AG04450 (cell line): Measurements from ENCODE around the genes ATF1 and NR4A1.

GRCh38 chr12:50619983-50621189, 115.6 kb downstream of the DIP2B start:
- CAGE, long polyA plus RNA: no peak
- RRBS: no CpG with 5 or more reads among the region's 11 CpGs

GRCh38 chr12:50625130-50625431, 120.3 kb downstream of the DIP2B start:
- CAGE, long polyA plus RNA: no peak
- RRBS: no CpG with 5 or more reads among the region's 2 CpGs

- CAGE, long polyA plus RNA: start-site peak on the plus strand at chr12:50764066-50764122, 1,540 and 1,385 reads in 2 replicates; start-site peak on the plus strand at chr12:50764215-50764297, 302 and 206 reads in 2 replicates
- RRBS: 2% methylated on average over 34 of the region's 106 CpGs
Measured at GRCh38 chr12:50763851-50764756, at the start of gene ATF1. ATF1 (plus strand) TSS chr12:50764101.

DNA sequence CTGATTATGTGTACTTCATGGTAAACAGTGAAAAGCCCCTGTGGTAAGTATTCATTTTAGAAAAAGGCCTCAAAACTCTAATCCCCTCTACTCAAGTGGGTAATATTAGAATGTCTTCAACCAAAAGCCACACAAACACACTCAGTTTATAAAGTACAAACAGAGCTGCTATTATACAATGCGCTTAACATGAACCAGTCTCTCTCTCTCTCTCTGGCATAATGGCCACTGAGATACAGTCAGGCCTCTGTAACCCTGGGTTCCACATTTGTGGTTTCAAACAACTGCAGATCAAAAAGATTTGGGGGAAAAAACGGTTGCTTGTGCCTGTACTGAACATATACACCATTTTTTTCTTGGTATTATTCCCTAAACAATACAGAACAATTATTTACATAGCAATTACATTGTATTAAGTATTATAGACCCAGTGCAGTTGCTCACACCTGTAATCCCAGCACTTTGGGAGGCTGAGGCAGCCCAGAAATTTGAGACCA, 5.7 kb downstream of the SLC11A2 start:
- CAGE, long polyA plus RNA: no peak
- RRBS: no CpG with 5 or more reads among the region's 2 CpGs

- CAGE, long polyA plus RNA: no peak
- RRBS: no CpG with 5 or more reads among the region's 4 CpGs
Measured at GRCh38 chr12:51219335-51219698, 1.5 kb upstream of the POU6F1 start.

GRCh38 chr12:51371353-51372165, 19.6 kb downstream of the GALNT6 start:
- CAGE, long polyA plus RNA: no peak
- RRBS: no CpG with 5 or more reads among the region's 8 CpGs

- CAGE, long polyA plus RNA: no peak
- RRBS: no CpG with 5 or more reads among the region's 6 CpGs
Measured at GRCh38 chr12:51675432-51675816, 84.4 kb downstream of the SCN8A start.

GRCh38 chr12:51846701-51847772, 1.5 kb downstream of the FIGNL2 start:
- CAGE, long polyA plus RNA: no peak
- RRBS: 3% methylated on average over 27 of the region's 72 CpGs

GRCh38 chr12:51909953-51910500, 2.7 kb downstream of the ACVRL1 start:
- CAGE, long polyA plus RNA: no peak
- RRBS: no CpG with 5 or more reads among the region's 5 CpGs

GRCh38 chr12:51923983-51924518, 16.7 kb downstream of the ACVRL1 start:
- CAGE, long polyA plus RNA: no peak
- RRBS: no CpG with 5 or more reads among the region's 15 CpGs

DNA sequence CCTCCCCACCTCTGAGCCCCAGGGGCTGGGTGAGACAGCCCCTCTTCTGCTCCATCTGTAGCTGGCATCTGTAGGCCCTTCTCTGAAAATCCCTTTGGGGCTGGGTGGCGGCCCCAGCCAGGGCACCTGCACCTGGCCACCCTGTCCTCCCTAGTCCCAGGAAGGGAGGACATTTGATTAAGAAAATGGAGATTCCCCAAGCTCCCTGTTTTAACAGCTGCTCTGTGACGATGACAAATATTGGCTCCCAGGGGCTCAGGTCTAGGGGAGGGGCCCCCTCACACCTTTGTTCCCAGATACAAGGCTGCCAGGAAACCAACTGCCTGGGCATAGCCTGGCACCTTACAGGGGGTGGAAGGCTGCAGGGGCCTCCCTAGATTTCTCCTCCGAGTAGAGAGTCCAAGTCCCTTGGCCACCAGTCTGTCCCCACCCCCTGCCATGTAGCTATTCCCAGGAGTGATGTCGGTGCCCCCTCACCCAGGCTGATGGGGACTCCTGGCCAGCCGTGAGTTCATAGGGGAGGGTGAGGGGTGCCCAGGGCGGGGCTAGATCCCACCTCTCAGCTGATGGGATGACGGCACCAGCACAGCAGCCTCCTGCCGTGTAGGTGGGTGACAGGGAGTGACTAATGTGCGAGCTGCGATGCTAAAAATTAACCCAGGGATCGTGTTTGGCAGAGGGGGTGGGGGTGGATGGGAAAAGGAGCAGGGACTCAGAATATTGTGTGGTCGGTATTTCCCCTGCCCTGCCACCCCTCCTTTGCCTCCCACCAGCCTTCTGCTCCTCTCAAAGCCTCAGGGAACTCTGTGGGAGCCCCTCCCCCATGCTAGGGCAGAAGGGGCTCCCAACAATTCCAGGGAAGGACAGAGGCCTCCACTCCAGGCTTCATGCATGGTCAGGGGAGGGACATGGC, 12.2 kb downstream of the TAMALIN start:
- CAGE, long polyA plus RNA: no peak
- RRBS: no CpG with 5 or more reads among the region's 12 CpGs

- CAGE, long polyA plus RNA: no peak
- RRBS: no CpG with 5 or more reads among the region's 17 CpGs
Measured at GRCh38 chr12:52022998-52023268, 16.2 kb downstream of the TAMALIN start.

DNA sequence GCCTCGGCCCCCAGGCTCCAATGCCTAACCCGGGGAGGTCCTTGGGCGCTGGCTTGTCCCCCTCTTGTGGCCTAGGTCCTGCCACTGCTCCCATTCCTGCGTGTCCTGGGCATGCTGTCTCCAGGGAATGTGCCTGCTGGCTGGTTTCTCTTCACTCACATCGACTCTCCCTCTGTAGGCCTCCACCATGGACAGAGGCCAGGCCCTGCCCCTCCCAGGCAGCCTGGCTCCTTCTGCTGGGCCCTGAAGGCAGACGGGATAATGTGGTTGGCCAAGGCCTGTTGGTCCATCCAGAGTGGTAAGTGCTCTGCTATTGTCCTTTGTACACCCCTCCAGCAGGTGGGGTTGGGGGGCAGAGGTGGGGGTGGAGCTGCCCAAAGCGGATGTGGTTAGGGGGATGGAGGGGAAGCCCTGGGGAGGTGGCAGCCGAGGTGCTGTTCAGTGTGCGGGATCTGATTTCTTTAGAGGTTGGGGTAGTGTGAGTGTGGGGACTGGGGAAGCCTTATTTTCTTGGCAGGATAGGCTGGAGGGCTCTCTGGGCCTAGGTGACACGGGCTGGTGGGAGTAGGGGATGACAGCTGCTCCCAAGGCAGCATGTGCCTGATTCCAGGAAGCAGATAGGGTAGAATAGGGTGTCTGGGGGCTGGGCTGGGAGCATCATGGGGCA, 9.5 kb upstream of the NR4A1 start:
- CAGE, long polyA plus RNA: no peak
- RRBS: no CpG with 5 or more reads among the region's 10 CpGs

DNA sequence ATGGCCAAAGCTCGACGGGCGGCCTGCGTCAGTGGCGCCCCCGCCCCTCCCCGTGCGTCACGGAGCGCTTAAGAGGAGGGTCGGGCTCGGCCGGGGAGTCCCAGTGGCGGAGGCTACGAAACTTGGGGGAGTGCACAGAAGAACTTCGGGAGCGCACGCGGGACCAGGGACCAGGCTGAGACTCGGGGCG, at the start of gene NR4A1:
Gene NR4A1, plus strand, starts transcription at position 97 of the 190 bp plus-strand sequence.
- CAGE, long polyA plus RNA: no peak
- RRBS: 2% methylated on average over 5 of the region's 21 CpGs

DNA sequence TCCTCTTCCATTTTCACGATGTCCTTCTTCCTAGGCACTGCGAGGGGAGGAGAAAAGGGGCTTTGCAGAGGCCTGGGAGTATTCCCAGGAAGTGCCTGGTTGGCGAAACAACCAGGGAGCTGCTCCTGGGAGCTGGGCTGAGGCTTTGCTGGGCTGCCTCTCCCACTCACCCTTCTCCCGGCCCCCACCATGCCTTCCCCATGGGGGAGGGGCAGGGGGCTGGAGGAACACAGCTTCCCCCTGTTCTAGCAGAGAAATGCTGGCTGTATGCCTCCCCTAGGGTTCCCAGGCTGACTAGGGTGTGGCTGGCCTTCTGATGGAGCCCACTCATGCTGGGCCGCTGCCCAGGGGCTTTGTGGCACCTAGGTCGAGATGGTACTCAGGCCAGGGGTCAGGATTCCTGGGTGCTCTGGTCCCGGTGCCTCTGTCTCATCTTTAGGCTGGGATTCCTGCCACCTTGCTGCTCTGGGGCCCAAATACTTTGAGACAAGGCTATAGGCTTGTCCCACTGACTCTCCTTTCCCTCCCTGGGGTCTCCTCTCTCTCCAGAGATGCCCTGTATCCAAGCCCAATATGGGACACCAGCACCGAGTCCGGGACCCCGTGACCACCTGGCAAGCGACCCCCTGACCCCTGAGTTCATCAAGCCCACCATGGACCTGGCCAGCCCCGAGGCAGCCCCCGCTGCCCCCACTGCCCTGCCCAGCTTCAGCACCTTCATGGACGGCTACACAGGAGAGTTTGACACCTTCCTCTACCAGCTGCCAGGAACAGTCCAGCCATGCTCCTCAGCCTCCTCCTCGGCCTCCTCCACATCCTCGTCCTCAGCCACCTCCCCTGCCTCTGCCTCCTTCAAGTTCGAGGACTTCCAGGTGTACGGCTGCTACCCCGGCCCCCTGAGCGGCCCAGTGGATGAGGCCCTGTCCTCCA, 2.8 kb downstream of the NR4A1 start:
- CAGE, long polyA plus RNA: no peak
- RRBS: no CpG with 5 or more reads among the region's 20 CpGs

DNA sequence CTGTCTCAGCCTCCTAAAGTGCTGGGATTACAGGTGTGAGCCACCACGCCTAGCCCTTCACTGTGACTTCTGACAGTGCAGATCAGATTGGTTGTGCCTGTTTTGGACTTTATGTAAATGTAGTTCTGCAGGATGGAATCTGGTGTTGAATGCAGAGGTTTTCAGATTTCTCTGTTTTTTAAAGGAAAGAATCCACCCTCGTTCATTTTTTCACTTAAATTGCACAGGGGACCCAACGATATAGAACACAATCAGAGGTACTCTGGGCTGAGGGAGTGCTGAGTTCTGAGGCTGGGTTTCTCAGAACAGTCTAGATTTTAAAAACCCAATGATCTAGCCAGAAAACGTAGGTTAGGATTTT, 6.8 kb downstream of the NR4A1 start:
- CAGE, long polyA plus RNA: no peak
- RRBS: no CpG with 5 or more reads among the region's 4 CpGs

DNA sequence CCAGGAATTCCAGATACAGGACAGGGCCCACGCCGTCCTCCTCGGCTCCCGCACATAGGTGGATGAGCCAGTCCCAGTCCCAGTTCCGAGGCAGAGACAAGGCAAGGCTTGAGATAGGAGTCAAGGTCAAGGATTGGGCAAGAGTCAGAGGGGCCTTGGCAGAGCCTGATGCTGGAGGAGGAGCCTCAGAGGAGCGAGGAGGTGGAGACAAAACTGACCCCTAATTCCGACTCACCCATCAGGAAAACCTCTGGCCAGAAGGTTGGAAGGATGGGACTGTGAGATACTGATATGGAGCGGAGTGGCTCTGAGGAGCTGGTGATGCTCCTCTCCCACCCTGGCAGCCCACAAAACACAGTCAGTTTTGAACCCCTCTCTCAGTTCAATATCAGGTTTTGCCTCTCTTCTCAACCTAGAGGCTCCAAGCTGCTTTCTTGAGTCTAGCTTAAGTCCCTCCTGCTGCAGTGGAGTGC, 20.9 kb downstream of the KRT80 start:
- CAGE, long polyA plus RNA: no peak
- RRBS: no CpG with 5 or more reads among the region's 8 CpGs

DNA sequence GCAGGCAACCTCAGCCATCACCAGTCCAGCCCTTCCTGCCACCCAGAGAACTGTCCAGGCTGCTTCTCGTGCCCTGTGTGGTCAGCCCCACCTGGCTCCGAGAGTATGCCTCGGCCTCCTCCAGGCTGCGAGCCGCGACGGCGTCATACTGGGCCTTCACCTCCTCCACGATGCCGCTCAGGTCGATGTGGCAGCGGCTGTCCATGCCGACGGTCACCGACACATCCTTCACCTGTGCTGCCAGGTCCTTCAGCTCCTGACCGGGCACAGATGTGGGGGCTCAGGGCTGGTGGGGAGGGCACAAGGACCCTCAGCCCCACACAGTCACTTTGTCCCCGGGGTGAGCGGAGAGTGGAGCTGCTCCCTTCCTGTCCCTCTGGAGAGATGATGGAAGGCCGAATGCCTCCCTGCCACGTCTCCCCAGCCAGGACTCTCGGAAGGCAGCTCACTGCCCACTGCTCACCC, 18.3 kb downstream of the KRT80 start:
- CAGE, long polyA plus RNA: no peak
- RRBS: 89% methylated on average over 2 of the region's 21 CpGs

DNA sequence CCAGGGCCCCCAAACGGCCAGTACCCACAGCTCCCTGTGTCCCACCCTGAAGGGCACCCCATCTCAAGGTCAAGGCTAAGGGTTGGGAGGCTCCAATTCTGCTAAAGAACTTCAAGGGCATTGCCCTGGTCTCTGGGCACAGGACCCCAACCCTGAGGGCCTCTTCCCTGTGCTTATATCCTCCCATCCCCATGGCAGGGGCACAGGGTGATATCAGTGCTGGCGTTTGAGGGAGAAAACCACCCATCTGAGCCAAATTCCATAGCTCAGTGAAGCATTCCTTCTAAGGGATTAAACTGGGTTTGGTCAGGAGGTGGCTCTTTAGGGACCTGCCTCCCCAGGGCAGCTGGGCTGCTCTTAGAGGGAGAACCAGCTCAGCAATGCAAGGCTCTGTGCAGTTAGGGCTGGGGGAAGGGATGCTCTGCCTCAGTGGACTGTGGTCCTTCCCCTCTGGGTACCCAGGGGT, 2.1 kb downstream of the KRT80 start:
- CAGE, long polyA plus RNA: no peak
- RRBS: no CpG with 5 or more reads among the region's 2 CpGs

DNA sequence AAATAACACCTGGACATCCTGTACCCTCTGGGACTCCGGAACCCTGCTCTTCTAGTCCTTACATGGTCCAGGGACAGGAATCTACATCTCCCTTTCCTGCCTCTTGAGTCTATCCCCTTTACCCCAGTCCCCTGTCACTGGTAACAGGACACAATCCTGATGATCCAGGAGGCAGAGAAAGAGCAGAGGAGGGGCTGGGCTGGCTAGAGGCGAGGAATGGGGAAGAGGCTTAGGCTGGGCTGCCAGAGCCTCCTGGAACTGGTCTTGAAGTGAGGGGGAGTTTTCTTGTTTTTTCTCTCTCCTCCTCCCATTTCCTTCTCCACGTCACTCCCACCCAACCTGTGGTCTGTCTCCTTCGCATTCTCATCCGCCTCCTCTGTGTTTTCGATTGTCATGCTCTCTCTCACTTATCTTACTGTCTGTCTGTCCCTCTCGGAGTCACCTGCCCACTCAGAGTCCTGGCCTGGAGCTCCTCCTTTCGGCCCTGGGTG, 3.2 kb upstream of the KRT80 start:
- CAGE, long polyA plus RNA: no peak
- RRBS: no CpG with 5 or more reads among the region's 8 CpGs